Thyroid gland (tissue), 7 donors: ENCODE results near the genes TRIM59, ZBBX and GOLIM4.

DNA sequence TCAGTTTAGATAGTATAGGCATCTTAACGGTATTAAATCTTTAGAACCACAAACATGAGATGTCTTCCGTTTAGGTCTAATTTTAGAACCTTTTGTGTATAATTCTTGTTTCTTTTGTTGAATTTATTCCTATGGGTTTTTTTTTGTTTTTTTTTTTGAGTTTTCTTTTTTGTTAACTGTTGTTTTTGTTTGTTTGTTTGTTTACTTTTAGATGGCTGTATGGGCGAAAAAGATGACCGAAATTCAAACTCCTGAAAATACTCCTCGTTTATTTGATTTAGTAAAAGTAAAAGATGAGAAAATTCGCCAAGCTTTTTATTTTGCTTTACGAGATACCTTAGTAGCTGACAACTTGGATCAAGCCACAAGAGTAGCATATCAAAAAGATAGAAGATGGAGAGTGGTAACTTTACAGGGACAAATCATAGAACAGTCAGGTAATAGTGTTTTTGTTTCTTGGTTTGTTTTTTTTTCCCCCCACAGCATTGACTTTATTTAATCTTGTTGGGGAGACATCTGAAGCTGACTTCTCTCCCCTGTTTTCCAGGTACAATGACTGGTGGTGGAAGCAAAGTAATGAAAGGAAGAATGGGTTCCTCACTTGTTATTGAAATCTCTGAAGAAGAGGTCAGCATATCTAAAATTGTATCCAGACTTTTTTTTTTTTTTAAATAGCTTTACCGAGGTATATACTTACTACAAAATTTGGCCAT lies 23.9 kb downstream of the SMC4 start:
- PRO-cap, 2 experiments = no peak in any of the 2 experiments
- RAMPAGE, long total RNA, 5 experiments = no peak in any of the 5 experiments

- PRO-cap, 2 experiments = no peak in any of the 2 experiments
- RAMPAGE, long total RNA, 5 experiments = no peak in any of the 5 experiments
Measured at GRCh38 chr3:160424821-160425182, 24.8 kb downstream of the TRIM59 start.

- PRO-cap, 2 experiments = peak in 2 of 2 experiments; most common plus-strand start chr3:160449948 (in 2); most common minus-strand start chr3:160449557 (in 2)
- RAMPAGE, long total RNA, 5 experiments = start-site peak on the minus strand in 4 of 5 experiments, at chr3:160449521-160449877 at its widest, 6 to 72 reads per replicate
Measured at GRCh38 chr3:160449409-160450268, at the start of gene TRIM59. Gene TRIM59, minus strand, starts transcription at chr3:160449786.

DNA sequence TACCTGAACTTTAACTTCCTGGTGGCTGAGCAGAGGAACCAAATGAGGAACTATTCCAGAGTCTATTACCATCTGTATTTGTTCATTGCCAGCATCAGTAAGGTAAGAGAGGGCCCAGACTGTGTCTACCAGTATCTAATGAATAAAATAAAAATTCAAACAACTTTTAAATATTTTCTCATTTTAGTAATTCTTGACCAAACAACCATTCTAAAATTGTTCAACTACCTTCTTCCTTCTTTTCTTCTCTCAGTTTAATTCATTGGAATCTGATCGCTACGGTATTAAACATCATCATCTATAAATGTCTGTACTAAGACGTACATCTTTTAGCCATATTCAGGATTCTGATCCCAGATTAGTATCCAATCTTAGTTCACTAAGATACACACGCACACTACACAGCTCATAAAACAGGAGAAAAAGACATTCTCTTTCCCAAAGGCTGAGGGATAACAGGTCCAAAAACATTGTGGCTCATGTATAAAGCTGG lies 43.5 kb downstream of the KPNA4 start:
- PRO-cap, 2 experiments = no peak in any of the 2 experiments
- RAMPAGE, long total RNA, 5 experiments = no peak in any of the 5 experiments

- PRO-cap, 2 experiments = no peak in any of the 2 experiments
- RAMPAGE, long total RNA, 5 experiments = no peak in any of the 5 experiments
Measured at GRCh38 chr3:160531338-160531892, 34.0 kb downstream of the KPNA4 start.

- PRO-cap, 2 experiments = no peak in any of the 2 experiments
- RAMPAGE, long total RNA, 5 experiments = no peak in any of the 5 experiments
Measured at GRCh38 chr3:160671271-160671586, 5.7 kb upstream of the ARL14 start.

DNA sequence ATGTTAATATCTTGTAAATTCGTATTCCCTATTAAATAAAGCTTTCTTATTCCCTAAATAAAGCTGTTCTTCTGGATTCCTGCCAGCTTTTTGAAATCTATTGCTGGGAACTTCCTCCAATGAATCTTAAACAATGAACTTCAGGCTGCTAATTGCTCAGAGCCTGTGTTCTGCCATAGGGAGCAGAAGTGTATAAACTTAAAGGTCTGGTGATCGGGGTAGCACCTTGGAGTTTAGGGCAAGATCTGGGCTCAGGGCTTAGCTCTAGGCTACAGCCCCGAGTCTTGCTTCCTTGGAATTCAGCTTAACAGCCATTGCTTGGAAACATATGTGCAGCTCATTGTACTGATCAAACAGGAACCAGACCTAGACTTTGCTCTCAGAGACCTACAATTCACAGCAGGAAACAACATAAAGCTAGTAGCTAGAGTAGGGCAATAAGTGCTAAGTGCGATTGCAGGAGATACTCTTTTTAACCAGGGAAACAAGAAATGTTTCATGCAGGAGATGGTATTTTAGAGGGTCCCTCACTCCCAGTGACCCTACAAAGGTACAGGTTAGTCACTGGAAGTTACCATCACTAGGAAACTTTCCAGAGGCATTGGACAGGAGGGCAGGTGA lies 1.5 kb downstream of the ARL14 start:
- PRO-cap, 2 experiments = no peak in any of the 2 experiments
- RAMPAGE, long total RNA, 5 experiments = no peak in any of the 5 experiments

DNA sequence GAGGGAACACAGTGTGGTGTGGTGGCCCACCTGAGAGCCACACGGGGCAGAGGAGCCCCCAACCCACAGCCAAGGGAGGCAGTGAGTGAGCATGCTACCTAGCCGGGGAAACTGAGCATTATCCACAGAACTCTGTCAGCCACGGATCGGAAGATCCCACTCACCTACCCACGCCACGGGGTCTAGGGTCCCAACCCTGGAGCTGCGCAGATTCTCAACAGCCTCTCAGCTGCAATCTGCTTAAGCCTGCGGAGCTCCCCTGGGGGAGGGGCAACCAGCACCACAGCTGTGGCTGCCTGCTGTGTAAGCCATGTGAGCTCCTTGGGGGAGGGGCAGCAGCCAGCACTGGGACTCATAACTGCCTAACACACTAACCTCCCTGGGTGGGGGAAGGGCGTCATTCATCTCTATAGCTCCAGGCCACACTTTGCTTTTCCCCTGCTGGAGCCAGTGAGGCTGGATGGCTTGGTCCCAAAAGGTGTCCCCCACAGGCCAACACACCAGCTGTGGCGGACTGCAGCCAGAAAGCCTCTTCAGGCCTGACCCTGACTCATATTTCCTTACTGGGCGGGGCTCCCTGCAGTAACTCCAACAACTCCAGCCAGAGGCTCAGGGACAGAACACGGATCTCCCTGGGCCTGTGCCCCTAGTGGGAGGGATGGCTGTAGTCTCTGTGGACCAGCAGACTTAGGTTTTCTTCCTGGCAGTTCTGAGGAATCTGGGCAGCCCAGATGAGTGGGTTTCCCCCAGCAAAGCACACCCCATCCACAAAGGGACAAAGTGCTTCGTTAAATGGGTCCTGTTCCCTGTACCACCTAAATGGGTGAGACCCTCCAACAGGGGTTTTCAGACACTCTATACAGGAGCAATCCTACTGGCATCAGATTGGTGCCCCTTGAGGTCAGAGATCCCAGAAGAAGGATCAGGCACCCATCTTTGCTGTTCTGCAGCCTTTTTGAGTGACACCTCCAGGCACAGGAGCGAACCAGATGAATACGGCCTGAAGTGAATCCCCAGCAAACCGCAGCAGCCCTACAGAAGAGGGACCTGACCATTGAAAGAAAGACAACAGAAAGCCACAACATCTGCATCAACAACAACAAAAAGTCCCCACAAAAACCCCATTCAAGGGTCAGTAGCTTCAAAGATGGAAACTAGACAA lies 129.9 kb downstream of the PPM1L start:
- PRO-cap, 2 experiments = no peak in any of the 2 experiments
- RAMPAGE, long total RNA, 5 experiments = no peak in any of the 5 experiments

GRCh38 chr3:160948555-160948849 lies 156.6 kb downstream of the B3GALNT1 start:
- PRO-cap, 2 experiments = no peak in any of the 2 experiments
- RAMPAGE, long total RNA, 5 experiments = no peak in any of the 5 experiments

DNA sequence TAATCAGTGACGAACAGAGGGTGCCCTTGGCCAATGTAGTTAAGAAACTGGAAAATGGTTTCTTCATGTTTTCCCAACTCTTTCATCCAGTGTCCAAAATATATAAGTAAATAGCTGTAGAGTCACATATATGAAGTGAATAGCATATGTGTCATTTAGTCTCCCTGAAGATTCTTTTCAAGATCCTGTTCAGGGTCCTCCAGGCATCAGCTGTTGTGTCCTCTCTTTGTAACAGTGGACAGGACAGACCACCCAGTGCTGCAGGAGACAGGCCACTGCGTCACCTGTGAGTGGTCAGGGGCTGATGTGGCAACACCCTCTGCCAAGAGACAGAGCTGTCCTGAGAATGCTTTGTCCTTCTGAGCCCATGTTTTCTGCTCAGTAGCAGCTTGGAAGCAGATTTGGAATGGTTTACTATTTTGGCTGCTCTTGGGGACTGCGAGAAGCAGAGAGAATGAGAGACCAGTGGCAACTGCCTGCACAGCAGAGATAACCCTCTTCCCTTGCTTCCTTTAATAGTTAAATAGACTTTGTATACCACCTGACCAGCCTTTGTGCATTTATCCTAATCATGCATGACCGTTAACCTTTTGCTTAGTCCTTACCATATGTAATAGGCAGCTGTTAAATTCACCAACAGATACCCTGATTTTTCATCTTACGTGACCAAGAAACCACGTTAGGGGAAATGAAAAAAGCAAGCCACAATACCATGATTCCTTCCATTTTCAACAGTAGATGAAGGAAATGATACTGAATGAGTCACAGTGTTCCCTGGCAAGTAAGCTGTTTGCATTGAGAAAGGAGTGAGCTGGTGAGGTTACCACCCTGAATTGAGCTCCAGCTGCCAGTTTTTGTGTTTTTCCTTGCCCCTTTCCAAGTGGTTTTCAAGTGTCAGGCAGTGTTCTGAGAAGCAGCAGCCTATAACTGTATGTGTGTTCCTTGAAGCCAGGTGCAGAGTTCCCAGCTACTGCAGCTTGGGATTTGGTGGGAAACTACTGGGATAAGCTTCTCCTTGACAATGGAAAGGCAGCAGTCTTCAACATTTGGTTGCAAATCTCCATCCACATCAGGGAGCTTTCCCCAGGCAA lies 35.5 kb downstream of the B3GALNT1 start:
- PRO-cap, 2 experiments = peak in 2 of 2 experiments; most common plus-strand start position 932 of the sequence (in 1); most common minus-strand start position 755 of the sequence (in 1)
- RAMPAGE, long total RNA, 5 experiments = no peak in any of the 5 experiments

DNA sequence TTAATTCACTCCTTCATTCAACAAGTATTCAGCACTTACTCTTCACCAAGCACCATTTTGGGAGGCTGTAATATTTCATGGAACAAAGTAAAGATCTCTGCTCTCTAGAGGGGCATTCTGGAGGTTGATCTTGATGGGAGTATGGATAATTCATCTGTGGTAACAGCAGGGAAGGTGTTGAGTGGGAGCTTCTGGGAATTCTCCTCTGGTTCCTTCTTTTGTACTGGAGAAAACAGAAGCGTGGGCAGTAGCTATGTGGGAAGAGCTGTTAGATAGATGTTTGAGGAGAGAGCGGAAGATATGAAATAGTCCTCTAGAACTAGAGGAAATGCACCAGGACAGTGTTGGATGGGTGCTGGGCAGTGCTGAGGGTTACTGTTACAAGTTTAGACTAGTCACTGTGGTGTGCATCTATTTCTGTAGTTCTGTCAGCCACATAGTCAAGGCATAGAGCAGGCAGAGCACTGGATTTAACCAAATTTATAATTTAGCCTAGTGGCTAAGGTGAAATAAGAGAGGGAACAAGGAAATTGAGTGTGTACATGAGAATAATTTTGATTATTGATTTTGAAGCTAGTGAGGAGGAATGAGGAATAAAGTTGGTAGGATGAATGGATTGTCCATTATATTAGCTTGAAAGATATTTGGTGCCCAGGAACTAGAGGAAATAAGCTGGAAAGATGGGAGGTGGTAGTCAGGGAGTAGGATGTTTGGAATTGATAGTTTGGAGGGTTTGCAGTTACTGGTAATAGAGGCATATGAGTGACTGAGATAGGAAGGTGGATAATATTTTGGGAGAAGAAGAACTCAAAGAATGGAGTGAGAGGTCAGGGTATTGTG lies 9.7 kb downstream of the NMD3 start:
- PRO-cap, 2 experiments = no peak in any of the 2 experiments
- RAMPAGE, long total RNA, 5 experiments = no peak in any of the 5 experiments

DNA sequence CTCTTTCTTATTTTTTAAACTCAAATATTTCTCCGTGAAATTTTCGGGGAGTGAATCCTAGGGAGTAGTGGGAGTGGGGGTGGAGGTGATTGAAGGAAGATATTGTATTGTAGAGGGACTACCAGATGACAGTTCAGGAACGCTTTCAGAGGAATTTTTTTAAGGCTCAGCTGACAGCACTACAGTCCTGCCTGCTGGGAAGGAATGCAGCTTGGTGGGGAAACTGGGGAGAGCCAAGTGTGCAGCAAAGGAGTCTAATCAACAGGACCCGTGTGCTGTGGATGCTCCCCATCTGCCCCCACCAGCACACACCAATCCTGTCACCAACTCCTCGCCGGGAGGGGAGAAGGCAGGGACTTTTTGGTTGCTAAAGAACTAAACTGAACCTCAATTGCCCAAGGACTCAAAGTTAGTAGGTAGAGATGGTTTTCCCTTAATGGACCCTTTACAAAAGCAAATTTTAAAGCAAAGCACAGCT lies 2.3 kb downstream of the SLITRK3 start:
- PRO-cap, 2 experiments = no peak in any of the 2 experiments
- RAMPAGE, long total RNA, 5 experiments = no peak in any of the 5 experiments

- PRO-cap, 2 experiments = no peak in any of the 2 experiments
- RAMPAGE, long total RNA, 5 experiments = no peak in any of the 5 experiments
Measured at GRCh38 chr3:167379931-167380565, at the start of gene ZBBX. Gene ZBBX, minus strand, starts transcription at chr3:167380297.

DNA sequence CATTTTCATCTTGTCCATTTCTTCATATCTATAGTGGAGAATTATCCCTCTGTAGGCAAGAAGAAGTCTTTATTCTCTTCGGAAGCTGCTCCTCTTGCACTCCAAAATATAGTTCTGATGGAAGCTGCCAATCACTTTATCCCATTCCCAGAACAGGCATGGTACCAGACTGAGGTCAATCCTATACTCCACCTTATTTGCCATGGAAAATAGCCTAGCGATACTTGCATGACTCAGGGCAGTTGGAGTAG lies 140.9 kb downstream of the SERPINI1 start:
- PRO-cap, 2 experiments = no peak in any of the 2 experiments
- RAMPAGE, long total RNA, 5 experiments = no peak in any of the 5 experiments

DNA sequence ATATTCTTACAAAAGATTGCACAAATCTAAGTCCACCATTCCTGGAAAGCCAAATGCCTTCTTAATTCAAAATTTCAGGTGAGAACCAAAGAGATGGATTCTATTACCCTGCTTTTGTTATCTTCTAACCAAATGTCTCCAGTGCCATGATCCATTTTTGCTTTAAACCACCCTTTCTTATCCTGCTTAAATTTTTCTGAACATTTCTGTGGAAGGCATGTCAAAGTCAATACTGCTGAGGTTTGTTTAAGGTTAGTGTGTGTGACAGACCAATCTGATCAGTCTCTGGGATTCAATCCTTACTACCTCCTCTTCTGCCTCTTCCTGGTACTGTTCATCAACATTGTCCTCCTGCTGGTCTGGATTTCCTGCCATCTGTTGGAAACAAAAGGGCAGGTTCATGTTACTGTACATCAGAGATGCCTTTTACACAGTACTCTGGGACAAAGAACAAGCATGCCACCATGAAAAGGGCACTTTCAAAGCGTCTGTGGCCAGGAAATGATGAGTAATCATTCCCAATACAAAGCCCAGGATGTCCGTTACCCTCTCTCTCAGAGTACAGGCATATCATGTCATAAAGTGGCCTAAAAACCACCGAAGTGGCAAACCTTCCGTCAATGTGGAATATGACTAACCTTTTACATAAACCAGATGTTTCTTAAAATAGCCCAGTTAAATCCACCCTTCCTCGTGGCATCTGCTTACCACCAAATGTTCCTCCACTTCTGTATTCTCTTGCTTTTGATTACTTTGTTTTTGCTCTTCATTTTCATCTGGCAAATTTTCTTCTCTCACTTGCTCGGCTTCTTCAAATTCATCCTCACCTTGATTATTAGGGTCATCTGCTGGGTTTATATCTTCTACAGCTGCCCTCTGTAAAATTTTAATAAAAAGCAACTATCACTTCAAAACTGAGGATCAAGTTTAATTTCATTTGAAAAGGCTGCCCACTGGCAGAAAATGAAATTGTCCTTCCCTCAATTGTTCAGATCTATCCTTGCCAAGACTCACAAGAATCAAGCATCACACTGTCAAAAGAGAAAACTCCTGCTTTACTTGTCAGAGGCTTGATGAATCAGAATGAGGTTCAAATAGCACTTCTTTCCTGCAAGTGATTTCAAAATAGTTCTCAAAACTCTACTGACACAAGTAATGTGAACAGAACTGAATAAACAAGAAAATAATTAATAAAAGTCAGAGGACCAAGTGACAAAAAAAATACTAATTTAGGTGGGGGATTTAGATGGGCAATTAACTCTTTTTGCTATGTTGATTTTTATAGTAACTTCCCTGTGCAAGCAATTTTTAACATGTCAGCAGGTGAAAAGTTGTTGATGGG lies 71.0 kb downstream of the GOLIM4 start:
- PRO-cap, 2 experiments = no peak in any of the 2 experiments
- RAMPAGE, long total RNA, 5 experiments = no peak in any of the 5 experiments

DNA sequence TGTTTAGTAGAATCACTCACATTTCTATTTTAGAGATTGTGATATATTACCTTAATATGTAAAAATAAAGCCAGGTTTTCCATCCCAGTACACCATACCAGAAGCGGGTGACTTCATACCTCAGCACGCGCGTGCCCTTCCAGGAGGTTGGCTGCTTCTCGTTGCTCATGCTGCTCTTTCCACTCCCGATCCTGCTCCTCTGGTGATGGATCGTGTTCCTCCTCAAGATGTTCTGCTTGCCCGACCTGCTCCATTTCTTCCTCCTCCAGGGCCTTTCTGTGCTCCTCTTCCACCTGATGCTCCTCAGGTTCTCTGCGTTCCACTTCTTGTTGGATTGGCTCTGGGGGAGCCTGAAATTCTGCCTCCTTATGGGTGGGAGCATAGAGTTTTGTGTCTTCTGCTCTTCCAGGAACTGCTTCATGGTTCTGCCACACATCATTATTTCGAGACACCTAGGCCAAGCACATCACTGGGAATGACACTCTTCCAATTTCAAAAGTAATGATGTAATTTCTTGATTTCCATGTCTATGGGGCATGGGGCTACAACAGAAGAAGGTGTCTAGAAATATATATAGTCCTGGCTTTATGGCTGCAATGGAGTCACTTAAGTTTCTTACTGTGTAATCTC lies 63.2 kb downstream of the GOLIM4 start:
- PRO-cap, 2 experiments = no peak in any of the 2 experiments
- RAMPAGE, long total RNA, 5 experiments = no peak in any of the 5 experiments

- PRO-cap, 2 experiments = peak in 2 of 2 experiments; most common plus-strand start chr3:168095233 (in 1); most common minus-strand start chr3:168095390 (in 2)
- RAMPAGE, long total RNA, 5 experiments = start-site peak on the minus strand in 1 of 5 experiments, at chr3:168095383-168095927 at its widest, 19 to 136 reads per replicate
Measured at GRCh38 chr3:168095078-168095972, at the start of gene GOLIM4. Gene GOLIM4, minus strand, starts transcription at chr3:168095924.

DNA sequence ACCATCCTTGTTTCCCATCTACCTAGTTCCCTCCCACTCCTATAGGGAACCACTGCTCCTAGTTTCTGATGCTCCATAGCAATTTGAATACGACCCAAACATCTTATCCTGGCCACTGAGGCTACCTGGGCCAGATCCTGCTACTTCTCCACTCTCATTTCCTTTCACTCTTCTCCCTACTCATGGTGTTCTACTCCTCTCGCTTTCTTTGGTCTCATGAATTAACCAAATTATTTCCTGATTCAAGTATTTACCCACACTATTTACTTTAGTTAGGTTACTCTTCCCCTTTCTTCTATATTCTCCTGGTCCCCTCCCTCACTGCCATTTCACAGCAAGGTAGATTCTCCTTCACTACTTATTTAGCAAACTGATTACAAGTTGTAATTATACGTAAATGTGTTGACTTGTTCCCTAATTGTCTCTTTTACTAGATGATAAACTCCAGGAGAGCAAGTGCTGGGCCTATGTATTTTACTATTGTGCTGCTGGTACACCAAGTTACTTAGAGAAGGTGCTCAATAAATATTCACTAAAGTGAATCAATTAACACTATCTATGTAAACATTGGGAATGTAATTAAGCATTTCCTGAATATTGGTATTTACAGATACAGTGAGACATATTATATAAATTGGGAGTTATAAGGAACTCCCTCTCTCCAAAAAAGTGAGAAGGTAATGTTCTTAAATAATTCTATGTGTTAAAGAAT lies 355.6 kb downstream of the MECOM start:
- PRO-cap, 2 experiments = no peak in any of the 2 experiments
- RAMPAGE, long total RNA, 5 experiments = no peak in any of the 5 experiments

GRCh38 chr3:169454940-169455332 lies 208.6 kb downstream of the MECOM start:
- PRO-cap, 2 experiments = no peak in any of the 2 experiments
- RAMPAGE, long total RNA, 5 experiments = no peak in any of the 5 experiments

DNA sequence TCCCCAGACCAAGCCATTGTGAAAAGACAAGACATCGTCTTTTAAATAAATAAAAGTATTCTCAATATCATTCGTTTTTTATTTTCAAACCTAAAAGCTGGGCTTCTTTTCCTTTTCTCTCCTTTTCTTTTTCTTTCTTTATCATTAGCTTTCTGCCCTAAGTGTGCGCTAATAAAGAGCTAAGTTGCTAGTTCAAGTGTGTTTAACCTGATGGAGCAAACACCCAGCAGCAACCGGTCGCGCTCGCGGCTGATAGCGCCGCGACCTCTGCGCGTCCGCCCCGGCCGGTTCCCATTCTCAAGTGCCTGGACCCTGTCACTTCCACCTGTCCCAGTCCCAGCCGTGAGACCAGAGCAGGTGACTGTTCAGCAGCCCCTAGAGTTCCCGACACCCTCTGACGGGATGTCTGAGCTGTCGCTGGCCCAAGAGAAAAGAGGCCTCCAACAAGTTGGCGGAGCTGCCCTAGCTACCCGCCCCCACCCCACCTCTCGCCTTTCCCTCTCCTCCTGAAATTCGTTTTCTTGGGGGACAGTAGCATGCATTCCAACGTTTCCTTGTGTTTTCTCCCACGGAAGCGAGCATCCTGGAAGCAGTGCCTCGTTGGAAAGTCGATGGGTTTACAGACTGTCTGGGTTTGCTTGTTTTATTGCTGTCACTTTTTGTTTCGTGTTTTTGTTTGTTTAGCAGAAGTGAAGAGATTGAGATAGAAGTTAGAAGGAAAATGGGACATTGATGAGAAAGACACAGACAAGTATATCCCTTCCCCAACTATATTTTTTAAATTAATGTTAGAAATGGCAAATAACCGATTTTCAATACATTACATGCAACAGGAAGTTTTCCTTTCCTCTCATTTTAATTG lies 3.1 kb upstream of the MECOM start:
- PRO-cap, 2 experiments = no peak in any of the 2 experiments
- RAMPAGE, long total RNA, 5 experiments = no peak in any of the 5 experiments